Smooth muscle cell (in vitro differentiated cells): ENCODE data around the genes ZFP36 and PLEKHG2.

- RAMPAGE, long total RNA = no peak
Measured at GRCh38 chr19:39343505-39344063, 1.4 kb downstream of the SAMD4B start.

GRCh38 chr19:39352512-39353034, 10.4 kb downstream of the SAMD4B start:
- RAMPAGE, long total RNA = no peak

DNA sequence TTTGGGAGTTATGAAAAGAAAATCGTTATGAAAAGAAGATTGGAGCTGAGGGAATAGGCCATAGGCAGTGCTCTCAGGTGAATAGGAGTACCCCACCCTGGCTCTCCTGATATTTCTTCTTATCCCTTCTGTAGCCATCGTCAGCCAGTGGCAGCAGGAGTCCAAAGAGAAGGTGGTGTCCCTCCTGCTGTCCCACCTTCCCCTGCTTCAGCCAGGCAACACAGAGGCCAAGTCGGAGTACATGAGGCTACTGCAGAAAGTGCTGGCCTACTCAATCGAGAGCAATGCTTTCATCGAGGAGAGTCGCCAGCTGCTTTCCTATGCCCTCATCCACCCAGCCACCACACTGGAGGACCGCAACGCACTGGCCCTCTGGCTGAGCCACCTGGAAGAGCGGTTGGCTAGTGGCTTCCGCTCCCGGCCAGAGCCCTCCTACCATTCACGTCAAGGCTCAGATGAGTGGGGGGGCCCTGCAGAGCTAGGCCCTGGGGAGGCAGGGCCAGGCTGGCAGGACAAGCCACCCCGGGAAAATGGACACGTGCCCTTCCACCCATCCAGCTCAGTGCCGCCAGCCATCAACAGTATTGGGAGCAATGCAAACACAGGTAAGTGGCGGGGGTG, 21.3 kb downstream of the PAF1 start:
- RAMPAGE, long total RNA = no peak

- RAMPAGE, long total RNA = no peak
Measured at GRCh38 chr19:39406028-39406964, at the start of gene ZFP36. ZFP36 (plus strand) TSS chr19:39406847.

DNA sequence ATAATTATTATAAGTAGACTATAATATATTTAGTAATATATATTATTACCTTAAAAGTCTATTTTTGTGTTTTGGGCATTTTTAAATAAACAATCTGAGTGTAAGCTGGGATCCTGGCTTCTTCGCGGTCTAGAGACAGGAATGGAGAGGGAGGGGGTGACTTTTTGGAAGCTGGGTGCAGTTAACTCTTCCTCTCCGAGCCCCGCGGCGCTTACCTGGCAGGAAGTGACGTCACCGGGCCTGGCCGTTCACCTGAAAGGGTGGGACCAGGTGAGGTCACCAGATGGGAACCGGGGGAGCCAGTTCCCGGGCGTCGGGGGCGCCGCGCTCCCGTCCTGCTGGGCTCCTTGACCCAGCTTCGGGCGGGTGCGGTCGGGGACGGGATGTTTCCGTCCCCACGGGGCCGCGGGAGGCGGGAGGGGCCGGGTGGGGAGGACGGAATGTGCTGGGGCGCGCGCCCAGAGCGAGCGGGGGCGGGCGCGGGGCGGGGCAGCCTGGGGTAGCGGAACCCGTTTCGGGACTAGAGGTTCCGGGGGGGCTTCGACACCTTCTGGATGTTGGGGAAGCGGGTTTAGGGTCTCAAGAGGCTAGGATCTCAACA, 2.8 kb downstream of the ZFP36 start:
- RAMPAGE, long total RNA = no peak

DNA sequence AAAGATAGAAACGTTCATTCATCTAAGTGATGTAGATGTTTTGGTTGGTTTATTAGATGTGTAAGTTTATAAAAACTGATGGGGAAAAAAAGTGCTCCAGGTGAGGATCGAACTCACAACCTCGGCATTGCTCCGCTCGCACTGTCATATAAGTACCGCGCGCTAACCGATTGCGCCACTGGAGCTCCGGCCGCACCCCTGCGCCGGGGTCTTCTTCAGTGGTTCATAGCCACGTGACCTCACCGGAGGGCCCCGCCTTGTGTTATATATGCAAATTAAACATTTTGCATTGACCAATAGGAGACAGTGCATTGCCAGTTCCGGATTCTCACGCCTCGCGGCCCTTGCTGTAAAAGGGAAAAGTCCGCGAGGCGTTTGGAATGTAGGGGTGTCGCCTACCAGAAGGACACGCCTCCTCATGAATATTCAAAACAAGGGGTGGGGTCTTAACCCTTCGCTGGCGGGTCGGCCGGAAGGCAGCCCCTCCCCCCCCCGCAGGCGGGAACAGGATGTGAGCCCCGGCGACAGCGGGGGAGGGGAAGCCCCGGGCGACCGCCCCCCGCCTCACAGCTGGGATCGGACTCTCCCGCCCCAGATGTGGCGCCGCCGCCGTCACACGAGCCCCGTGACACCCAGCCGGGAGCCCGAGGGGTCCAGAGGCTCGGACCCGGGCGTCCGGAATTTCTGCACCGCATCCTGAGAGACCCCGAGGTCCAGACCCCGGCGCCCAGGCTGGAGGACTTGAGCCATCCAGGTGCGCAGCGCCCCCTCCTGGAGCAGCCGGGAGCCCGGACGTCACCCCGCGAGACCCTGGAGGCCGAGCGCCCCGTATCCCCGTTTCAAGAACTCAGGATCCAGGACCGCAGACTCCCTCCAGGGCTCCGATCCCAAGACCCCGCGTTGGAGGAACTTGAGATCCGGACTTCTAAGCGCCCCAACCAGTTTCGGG, at the start of gene PLEKHG2:
Gene PLEKHG2 (plus strand): TSS at position 594 of the 949 bp plus-strand sequence.
- RAMPAGE, long total RNA = no peak

GRCh38 chr19:39422727-39423020, 10.2 kb downstream of the PLEKHG2 start:
- RAMPAGE, long total RNA = no peak

- RAMPAGE, long total RNA = no peak
Measured at GRCh38 chr19:39518992-39519429, 4.1 kb downstream of the SELENOV start.

DNA sequence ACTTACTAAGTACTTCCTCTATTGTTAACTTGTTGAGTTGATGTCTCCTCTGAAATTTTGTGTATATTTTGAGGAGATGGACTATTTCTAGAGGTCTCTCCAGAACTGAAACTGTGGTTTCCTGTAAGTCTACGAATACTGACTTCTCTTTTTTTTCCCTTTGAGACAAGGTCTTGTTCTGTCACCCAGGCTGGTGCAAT, 12.3 kb upstream of the EID2 start:
- RAMPAGE, long total RNA = no peak

DNA sequence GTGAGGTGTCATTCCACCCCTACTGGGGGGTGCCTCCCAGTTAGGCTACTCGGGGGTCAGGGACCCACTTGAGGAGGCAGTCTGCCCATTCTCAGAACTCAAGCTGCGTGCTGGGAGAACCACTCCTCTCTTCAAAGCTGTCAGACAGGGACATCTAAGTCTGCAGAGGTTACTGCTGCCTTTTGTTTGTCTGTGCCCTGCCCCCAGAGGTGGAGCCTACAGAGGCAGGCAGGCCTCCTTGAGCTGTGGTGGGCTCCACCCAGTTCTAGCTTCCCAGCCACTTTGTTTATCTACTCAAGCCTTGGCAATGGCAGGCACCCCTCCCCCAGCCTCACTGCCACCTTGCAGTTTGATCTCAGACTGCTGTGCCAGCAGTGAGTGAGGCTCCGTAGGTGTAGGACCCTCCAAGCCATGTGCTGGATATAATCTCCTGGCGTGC, 15.1 kb downstream of the LGALS14 start:
- RAMPAGE, long total RNA = no peak

GRCh38 chr19:39979618-39980674, 9.0 kb downstream of the PSMC4 start:
- RAMPAGE, long total RNA = no peak

- RAMPAGE, long total RNA = no peak
Measured at GRCh38 chr19:40225258-40225802, 1.2 kb downstream of the CCNP start.

DNA sequence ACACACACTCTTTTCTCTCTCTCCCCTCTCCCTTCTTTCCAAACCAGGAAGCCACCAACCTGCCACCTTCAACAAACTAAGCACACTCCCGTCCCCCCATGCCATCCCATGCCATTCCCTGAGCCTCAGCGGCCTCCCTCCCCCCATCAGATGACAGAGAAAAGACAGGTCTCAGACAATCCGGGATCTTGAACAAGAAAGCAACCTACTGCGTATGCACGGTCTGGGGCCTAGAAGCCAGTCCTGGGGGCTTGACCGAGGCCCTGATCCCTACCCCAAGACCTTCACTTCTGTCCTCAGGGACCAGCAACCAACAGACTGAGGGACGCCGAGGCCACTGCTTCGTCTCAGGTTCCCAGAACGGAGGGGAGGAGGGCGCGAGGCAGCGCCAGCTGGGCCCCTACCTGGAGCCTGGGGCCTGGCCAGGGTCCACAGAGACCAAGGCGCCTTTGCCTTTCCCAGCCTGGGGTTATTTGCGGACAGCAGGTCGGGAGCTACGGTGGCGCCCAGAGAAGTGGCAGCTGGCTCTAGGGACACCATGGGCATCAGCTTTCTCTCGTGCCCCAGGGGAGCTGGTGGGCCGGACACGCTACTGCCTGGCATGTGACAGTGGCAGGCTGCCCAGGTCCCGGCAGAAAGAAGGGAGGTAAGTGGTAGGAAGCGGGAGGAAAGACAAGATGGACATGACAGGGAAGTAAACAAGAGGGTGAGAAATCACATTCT, 19.2 kb downstream of the AKT2 start:
- RAMPAGE, long total RNA = no peak

- RAMPAGE, long total RNA = no peak
Measured at GRCh38 chr19:40374224-40374850, 15.6 kb downstream of the HIPK4 start.

- RAMPAGE, long total RNA = no peak
Measured at GRCh38 chr19:40410286-40410485, 3.0 kb downstream of the PRX start.

GRCh38 chr19:40414687-40415249, 1.6 kb upstream of the PRX start:
- RAMPAGE, long total RNA = no peak

DNA sequence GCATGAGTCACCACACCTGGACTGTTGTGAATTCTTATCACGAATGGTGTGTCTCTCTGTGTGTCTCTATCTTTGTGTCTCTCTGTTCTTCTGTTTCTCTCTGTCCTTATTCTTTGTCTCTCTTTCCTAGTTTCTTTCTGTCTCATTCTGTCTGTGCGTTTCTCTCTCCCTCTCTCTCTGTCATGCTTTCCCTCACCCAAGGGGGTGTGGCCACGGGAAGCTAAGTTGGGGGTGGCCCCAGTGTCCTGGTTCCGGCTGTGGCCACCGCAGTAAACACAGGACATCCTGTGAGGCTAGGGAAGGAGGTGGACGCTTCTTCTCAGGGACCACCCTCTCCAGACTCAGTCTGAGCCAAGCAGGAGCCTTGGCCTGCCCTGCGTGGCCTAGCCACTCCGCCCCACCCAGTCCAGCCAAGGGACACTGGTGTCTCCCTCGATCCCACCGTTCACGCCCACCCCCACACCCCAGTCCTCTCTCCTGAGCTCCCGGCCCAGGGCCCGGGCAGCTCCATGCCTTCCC, 3.9 kb upstream of the PRX start:
- RAMPAGE, long total RNA = no peak

DNA sequence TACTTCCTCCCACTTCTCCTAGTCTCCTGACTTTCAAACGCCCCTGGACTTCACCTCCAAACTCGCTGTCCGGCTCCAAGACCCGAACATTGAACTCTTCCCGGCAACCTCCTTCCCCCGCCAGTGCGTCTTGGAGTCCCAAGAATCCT, 605 bp downstream of the SERTAD3 start:
- RAMPAGE, long total RNA = no peak

GRCh38 chr19:40554003-40554575, 22.6 kb upstream of the SHKBP1 start:
- RAMPAGE, long total RNA = no peak

- RAMPAGE, long total RNA = no peak
Measured at GRCh38 chr19:40578104-40578898, 1.6 kb downstream of the SHKBP1 start.